Melanocyte of skin (primary cell): Measurements from ENCODE around the genes CCNE1 and TSHZ3.

DNA sequence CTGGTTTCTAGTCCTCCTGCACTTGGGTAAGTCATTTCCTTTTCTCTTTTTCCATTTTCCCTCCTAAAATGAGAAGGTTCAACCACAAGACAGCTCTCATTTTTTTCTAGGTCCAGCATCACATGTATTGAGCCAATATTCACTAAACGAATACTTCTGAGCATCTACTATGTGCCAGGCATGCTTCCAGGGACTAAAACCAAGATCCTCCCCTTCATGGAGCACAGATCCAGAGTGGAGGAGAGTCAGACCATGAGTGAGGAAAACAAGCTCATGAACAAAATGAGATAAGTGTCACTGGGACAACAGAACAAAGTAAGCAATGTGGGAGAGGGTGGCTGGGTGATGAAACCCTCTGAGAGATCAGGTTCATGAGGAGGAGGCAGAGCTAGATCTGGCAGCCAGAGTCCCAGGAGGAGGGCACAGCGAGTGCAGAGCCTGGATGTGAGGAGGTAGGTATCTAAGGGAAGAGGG is 1312.0 kb downstream of the UQCRFS1 start:
- CAGE, long polyA plus RNA, 2 experiments = no peak in any of the 2 experiments

- CAGE, long polyA plus RNA, 2 experiments = no peak in any of the 2 experiments
These were observed 789.0 kb downstream of the UQCRFS1 start for GRCh38 chr19:28424023-28424377.

- CAGE, long polyA plus RNA, 2 experiments = no peak in any of the 2 experiments
These were observed 485.5 kb downstream of the UQCRFS1 start for GRCh38 chr19:28727399-28727884.

DNA sequence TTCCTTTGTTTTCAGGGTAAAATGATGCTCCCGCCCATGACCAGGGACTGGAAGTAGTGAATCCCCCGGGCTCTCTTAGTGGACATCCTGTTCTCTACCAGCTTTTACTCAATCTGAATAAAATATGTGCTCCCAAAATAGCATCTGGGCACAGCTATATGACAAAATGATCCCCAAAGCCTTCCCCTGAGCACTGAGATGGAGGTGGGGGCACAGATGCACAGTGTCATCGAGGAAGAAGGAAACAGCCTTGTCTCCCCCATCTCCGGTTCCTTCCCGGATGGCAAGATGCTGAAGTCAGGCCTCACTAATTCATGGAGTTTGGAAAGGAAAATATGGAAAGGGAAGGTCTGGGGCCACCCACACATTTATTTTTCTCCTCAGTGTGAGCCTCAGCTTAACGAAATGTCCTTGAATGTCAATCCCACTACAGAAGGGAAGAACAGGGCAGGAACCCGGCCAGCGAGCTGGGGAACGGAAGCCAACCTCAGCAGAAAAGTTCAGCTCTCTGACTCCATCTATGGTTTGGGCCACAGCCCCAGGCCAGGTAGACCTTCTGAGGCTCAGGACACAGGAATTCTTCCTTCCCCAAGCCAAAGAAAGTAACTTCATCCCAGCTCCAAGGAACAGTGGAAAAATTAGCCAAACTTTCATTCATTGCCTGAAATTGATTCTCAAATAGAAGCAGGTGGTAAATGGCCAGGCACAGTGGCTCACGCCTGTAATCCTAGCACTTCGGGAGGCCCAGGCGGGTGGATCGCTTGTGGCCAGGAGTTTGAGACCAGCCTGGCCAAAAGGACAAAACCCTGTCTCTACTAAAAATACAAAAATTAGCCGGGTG is 8.5 kb downstream of the C19orf12 start:
- CAGE, long polyA plus RNA, 2 experiments = no peak in any of the 2 experiments

GRCh38 chr19:29811263-29812339 is at the start of gene CCNE1:
CCNE1 (plus strand) TSS chr19:29811991.
- CAGE, long polyA plus RNA, 2 experiments = no peak in any of the 2 experiments

GRCh38 chr19:29969631-29970188 is 27.7 kb downstream of the URI1 start:
- CAGE, long polyA plus RNA, 2 experiments = no peak in any of the 2 experiments

DNA sequence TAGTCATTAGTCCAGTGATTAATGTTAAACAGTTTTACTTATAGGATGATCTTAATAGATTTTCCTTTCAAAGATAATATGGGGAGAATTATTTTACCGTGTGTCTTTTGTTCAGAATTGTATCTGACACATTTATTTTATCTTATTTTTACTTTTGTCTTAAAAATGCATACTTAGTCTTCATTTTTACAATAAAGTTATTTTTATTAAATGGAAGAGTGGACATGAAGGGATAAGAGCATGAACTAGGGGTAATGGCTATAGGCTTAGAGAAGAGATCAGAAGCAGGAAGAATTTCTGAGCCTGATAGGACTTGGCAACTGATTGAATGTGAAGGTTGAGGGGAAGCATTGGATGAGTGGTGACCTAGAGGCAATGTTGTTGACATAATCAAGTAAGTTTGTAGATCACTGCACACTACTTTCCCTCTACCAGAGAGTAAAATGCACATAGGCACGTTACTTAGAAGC is 50.9 kb downstream of the URI1 start:
- CAGE, long polyA plus RNA, 2 experiments = no peak in any of the 2 experiments

GRCh38 chr19:30010906-30011419 is 68.9 kb downstream of the URI1 start:
- CAGE, long polyA plus RNA, 2 experiments = no peak in any of the 2 experiments

- CAGE, long polyA plus RNA, 2 experiments = no peak in any of the 2 experiments
These were observed 11.8 kb upstream of the ZNF536 start for GRCh38 chr19:30360477-30360736.

DNA sequence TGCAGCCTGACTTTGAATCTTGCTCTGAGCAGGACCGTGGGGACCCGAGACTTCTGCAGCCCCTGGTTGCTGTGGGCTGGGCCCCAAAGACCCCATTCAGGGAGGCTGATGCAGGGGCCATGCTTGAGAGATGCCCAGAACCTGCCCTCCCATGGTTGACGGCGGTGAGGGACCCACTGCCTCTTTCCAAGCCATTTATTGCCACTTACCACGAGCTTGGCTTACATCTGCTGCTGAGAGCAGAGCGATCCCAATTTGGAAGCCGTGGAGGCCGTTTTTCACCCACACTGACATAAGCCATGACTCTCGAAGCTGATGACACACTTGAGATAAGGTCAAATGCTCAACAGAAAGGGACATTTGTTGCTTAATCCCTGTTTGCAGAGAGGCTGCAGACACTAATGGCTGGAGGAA is 15.1 kb downstream of the ZNF536 start:
- CAGE, long polyA plus RNA, 2 experiments = no peak in any of the 2 experiments

DNA sequence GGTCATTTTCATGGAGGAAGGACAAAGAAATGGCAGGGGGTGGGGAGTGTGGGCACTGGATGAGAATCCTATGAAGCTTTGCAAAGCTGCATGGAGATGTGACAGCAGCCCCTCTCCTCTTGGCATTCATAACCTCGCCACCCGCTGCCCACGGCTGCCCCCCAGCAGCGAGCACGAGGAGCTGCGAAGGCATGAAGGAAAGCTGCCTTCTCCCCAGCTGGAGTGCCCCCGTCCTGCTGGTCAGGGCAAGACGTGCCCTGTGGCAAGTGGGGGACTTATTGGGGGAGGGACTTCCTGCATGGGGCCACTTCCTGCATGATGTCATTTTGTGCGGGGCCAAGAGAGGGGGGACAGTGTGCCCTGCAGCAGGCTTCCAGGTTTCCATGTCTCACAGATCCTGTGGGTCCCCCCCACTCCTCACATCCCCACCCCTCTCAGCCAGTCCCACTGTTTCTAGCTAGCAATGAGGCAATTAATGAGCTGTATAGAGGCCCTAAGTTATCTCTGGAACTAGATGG is 85.9 kb downstream of the TSHZ3 start:
- CAGE, long polyA plus RNA, 2 experiments = no peak in any of the 2 experiments

DNA sequence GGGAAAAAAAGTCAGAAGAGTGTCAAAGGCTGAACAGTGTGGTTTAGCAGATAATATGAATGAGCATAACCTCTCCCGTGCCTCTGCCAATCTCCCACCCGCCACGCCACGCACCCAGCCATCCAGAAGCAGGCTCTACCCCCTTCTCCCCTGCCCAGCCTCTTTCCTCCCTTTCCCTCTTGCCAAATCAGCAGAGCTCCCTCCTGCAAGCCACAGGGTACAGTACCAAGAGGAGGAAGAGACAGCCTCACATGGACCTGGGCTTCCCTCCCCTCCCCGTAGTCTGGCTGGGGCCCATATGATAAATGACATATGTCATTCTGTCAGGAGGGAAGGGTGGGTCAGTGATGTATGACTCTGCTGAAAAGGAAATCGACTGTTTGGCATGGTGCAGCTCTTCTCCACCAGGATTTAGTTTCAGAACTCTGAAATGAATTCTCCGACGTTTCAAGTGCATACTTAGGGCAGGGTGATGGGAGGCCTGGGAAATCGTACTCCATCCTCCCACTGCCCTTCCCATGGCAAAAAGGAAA is 9.9 kb downstream of the TSHZ3 start:
- CAGE, long polyA plus RNA, 2 experiments = no peak in any of the 2 experiments

DNA sequence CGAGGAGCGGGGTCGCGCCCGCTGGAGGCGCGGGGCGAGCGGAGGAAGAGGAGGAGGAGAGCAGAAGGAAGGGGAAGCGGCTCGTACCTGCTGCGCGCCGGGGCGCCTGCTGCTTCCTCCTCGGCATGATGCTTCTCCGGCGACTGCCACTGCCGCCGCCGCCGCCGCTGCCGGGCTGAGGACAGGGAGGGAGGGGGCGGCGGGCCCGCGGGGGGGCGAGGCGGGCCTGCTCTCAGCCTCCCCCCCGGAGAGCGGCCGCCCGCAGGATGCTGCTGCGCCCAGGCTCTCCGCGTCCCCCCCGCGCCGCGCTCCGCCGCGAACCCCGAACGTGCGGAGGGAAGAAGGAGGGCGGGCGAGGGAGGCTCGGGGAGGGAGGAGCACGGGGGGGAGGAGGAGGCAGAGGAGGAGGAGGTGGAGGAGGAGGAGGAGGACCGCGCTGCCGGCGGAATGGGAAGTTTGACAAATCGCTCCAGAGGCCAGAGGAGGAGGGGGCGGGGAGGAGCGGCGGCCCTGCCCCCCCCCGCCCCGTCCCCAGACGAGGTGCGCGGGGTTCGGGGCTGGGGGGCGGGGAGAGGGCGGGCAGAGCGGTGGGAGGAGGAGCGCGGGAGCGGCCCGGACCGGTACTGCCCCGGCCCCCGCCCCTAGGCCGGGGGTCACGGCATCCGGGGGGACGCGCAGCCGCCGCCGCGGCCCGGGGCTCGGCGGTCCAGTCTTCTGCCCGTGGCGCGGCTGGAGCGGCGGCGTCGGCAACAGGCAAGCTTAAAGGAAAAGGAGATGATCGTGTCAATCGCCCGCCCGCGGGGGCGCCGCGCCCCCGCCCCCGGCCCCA is at the start of gene TSHZ3:
TSHZ3 (minus strand) TSS at position 344 of the 829 bp plus-strand sequence.
- CAGE, long polyA plus RNA, 2 experiments = no peak in any of the 2 experiments

DNA sequence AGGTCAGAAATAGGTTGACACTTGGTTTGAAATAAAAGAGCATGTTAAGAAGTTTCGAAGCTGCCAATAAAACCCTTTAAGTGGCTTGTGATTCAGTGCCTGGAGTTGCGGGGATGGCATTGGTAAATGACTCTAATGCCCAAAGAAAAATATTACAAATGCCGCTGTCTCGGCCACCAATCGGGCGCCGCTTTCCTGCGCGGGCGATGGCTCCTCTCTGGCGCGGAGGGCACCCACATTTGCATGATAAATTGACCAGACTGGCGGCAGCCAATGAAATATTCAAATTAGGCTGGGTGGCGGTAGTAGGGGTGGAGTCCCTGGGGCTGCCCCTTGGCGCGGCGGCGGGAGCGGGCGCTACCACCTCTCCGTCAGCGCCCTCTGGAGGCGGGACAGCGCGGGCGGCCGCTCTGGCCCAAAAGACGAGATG is 7.7 kb upstream of the TSHZ3 start:
- CAGE, long polyA plus RNA, 2 experiments = no peak in any of the 2 experiments

GRCh38 chr19:31583095-31583787 is 234.0 kb upstream of the TSHZ3 start:
- CAGE, long polyA plus RNA, 2 experiments = no peak in any of the 2 experiments

- CAGE, long polyA plus RNA, 2 experiments = no peak in any of the 2 experiments
These were observed 376.5 kb upstream of the ZNF507 start for GRCh38 chr19:31968771-31969412.

DNA sequence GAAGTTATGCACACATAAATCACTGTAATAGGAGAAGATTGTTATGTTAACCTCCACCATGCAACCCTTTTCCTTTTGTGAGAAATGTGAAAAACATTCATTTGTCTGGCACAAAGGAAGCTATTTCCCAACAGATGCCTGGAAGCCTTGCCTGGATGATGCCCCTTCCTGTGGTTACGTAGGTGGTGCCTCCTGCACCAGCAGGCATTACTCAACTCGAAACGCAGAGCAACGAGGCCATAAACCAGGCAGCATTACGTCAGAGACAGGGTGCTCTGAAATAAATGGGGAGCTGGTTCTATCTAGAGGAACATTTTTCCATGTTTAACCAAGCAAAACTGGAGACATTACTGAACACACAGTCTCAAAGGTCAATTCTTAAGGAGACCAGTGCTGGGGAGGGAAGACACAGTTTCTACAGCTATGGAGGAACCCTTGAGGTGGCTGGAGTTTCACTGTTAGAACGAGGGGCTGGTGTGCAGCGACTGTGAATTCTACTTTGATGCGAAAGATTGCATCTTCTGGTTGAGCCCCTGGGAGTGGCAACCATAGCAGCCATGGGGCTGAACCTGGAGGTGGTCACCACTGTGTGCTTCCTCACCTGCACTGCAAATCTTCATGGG is 327.2 kb upstream of the ZNF507 start:
- CAGE, long polyA plus RNA, 2 experiments = no peak in any of the 2 experiments

GRCh38 chr19:32345761-32346806 is 674 bp downstream of the ZNF507 start:
- CAGE, long polyA plus RNA, 2 experiments = no peak in any of the 2 experiments

DNA sequence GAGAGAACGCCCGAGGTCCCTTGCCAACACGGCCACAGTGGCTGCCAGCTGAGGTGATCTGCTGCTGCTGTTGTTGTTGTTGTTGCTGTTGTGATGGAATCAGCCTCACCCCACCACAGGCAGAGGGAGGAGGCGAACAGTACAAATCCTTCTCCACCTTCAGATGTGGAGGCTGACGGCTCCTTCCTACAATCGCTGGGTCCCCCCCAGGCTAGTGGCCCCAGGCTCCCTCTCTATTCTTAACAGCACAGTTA is 25.1 kb downstream of the ANKRD27 start:
- CAGE, long polyA plus RNA, 2 experiments = no peak in any of the 2 experiments

- CAGE, long polyA plus RNA, 2 experiments = no peak in any of the 2 experiments
These were observed 8.3 kb downstream of the NUDT19 start for GRCh38 chr19:32699935-32700284.